H4 (cell line): ENCODE measurements around the gene PCBP3.

DNA sequence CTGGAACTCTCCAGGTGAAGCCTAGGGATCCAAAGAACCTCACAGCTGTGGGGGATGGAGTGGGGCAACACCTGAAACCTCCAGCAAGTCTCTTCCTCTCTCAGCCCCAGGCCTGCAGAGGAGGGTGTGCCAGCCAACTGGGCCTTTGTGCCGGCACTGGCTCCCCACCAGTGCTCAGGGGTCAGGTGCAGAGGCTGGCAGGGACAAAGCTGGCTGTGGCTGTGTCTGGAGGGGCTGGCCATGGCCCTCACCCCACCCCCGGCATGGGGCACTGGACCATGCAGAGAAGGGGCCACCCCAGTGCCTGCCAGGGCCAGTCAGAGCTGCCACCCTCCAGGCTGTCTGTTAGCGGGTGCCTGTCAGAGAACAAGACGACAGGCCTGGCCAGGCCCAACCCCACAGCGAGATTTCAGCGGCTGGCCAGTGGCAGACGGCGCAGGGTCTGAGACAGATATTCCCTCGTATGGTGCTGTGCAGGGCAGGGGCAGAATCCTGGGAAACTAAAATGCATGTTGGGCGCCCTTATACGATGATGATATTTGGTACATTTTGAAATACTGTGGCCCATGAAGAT, 3.9 kb downstream of the COL18A1 start:
- RAMPAGE, long total RNA = no peak

DNA sequence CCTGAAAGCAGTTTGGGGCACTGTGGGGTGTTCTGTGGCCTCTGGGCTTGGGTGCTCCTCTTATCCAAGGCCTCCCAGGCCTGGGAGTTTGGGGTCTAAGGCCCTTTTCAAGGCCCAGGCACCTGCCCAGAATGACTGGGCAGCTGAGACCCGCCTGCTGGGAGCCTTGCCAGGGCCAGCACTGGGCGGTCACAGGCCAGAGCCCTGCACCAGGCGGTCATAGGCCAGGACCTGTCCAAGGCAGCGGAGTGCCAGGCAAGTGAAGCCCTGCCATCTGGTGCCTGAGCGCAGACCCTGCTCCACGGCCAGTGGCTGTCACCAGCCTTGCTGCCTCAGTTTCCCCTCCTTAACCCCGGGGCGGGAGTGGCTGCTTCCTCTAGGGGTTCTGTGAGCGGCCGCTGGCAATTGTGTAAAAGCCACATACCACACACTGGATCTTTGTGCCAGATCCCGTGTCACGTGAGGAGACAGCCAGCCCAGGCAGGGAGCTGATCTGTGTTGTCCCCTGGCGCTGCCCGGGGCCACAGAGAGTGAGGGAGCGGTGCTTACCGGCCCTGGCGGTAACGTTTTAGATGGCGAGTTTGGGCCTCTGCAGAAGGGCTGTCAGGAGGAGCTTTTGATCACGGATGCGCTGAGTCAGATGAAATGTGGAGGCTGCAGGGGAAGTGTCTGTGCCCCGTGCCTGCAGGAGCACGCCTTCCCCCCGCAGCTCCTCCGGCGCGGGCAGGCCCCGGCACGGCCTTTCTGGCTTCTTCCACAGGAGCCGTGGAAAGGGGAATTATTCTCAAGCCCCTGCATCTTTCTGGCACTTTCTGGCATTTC, 4.6 kb downstream of the COL18A1 start:
- RAMPAGE, long total RNA = no peak

- RAMPAGE, long total RNA = no peak
Measured at GRCh38 chr21:45413245-45413897, 8.4 kb downstream of the COL18A1 start.

DNA sequence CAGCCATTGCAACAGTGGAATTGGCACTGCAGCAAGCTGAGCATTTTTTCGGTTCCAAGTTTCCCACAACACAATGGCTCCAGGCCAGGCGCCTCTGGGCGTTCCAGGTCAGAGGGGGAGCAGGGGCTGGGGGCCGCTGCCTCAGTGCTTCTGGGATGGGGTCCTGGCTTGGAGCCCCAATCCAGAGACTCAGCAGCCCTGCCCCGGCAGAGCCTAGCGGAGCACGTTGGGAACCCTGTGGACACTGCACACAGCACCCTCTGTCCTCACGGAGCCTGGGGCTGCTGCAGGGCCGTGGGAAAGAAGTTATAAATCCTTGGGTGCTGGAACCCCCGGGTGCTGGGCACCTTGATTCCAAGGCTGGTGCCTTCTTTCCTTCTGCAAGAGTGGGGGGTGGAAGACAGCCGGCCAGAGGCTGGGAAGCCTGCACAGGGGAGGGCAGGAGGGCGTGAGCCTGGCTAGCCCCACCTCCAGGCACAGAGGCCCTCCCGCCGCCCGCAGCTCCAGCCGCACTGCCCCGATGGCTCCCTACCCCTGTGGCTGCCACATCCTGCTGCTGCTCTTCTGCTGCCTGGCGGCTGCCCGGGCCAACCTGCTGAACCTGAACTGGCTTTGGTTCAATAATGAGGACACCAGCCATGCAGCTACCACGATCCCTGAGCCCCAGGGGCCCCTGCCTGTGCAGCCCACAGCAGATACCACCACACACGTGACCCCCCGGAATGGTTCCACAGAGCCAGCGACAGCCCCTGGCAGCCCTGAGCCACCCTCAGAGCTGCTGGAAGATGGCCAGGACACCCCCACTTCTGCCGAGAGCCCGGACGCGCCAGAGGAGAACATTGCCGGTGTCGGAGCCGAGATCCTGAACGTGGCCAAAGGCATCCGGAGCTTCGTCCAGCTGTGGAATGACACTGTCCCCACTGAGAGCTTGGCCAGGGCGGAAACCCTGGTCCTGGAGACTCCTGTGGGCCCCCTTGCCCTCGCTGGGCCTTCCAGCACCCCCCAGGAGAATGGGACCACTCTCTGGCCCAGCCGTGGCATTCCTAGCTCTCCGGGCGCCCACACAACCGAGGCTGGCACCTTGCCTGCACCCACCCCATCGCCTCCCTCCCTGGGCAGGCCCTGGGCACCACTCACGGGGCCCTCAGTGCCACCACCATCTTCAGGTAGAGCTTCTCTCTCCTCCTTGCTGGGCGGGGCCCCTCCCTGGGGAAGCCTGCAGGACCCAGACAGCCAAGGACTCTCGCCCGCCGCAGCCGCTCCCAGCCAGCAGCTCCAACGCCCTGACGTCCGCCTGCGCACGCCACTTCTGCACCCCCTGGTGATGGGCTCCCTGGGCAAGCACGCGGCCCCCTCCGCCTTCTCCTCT, 50.5 kb downstream of the COL18A1 start:
- RAMPAGE, long total RNA = no peak

DNA sequence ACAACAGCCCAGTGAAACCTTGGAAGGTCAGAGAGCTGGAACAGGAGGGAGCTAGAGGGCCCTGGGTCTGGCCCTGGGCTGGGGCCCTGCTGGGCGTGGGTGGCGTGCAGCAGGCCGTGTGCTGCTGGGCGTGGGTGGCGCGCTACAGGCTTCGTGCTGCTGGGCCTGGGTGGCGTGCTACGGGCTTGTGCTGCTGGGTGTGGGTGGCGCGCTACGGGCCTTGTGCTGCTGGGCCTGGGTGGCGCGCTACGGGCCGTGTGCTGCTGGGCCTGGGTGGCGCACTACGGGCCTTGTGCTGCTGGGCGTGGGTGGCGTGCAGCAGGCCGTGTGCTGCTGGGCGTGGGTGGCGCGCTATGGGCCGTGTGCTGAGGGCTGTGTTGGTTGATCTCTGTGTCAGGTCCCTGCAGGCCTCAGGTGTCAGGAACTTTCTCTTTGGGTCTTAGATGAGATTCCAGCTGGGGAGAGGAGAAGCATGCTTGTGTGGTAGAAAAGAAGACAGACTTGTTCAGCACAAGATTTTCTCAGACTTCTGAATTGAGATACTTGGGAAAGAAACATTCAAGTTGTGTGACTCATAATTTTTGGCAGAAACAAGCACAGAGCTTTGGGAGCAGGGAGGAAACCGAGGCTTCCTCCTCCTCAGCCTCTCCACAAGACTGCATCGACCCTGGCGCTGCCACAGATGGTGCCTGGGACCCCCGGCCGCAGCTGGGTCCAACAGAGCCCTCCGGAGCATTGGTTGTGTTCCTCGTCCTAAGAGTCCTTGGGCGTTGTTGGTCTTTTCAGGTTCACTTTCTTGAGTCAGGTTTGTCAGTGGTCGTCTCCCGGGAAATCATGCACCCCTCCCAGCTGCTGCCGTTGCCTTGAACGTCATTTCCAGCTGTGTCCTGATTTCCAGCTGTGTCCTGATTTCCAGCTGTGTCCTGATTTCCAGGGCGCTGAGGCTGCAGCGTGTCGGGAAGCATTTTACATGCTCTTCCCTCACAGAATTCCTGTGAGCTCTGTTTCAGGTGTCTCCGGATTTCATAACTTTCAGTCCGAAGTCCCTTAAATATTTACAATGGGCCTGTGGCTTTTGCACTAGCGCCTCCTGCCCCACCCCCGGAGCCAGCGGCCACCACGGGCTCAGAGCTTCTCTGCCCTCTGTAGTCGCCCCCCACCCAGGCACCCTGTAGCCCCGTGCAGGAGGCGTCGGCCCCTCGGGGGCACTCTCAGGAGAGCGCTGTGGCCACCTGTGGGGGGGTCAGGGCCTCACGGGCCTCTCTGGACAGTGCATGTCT, 66.3 kb downstream of the COL18A1 start:
- RAMPAGE, long total RNA = no peak

DNA sequence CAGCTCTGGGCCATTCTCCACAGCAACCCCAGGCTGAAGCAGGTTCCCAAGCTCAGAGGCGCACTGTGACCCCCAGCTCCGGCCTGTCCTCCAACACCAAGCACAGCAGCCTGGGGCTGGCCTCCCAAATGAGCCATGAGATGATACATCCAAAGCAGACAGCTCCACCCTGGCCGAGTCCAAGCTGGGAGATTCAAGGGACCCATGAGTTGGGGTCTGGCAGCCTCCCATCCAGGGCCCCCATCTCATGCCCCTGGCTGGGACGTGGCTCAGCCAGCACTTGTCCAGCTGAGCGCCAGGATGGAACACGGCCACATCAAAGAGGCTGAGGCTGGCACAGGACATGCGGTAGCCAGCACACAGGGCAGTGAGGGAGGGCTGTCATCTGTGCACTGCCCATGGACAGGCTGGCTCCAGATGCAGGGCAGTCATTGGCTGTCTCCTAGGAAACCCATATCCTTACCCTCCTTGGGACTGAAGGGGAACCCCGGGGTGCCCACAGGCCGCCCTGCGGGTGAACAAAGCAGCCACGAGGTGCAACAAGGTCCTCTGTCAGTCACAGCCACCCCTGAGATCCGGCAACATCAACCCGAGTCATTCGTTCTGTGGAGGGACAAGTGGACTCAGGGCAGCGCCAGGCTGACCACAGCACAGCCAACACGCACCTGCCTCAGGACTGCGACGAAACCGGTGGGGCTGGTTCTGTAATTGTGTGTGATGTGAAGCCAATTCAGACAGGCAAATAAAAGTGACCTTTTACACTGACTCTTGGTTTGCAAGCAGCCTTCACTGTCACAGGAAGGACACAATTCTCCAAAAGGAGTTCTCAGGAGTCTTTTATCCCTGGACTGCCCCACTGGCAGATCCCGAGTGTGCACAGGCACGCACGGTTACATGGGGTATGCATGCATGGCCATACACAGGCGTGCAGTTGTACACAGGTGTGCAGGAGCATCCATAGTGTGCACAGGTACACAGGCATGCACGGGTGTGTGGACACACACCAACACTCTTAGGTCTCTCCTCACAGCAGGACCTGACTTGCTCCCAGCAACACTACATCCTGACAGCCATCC, 28.9 kb downstream of the SLC19A1 start:
- RAMPAGE, long total RNA = no peak

DNA sequence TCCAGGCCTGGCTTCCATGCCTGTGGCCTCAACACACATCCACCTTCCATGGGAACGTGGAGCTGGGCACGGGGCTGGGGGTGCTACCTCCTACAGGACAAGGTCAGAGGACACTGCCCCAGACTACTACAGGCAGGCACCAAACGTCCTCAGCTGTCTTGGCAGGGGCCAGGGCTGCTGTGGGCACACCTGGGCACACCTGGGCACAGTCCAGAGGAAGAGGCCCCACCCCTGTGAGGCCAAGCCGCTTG, 9.1 kb downstream of the SLC19A1 start:
- RAMPAGE, long total RNA = no peak

DNA sequence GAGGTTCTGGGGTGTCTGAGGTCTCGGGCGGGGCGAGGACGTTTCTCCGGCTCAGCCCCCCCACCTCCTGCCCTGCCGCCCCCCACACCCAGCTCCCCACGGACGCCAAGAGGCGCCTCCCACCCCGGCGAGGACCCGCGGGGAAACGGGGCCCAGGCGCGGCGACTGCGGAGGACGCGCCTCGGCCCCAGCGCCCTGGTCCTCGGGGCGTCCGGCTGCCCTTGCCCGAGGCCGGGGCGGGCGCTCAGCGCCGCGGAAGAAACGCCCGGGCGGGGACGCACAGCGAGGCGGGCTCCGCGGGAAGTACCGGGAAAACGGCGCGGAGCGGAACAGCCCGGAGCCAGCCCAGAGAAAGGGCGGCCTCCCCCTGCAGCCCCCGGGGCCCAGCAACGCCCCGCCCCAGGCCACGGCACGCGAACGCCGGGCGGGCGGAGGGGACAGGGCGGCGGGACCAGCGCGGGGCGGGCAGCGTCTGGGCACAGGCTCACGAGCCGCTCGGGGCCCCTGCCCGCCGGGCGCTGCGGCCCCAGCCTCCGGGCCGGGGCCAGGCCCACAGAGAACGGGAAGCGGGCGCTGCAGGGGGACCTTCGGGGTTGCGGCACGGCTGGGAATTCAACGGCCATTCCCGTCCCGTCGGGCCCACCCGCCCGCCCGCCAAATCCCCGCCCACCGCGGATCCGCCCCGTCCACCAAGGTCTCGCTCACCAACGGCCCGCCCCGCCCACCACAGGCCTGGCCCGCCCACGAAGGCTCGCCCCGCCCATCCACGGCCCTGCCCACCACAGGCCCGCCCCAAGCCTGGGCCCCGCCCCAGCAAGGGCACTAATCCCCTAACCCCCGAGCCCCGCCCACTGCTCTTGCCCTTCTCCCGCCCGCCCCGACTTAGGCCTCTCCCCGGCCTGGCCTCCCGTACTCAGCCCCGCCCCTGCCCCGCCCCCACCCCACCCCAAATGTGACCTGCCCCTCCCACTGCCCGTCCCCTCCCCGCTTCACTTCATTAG, 899 bp upstream of the PCBP3 start:
- RAMPAGE, long total RNA = no peak

DNA sequence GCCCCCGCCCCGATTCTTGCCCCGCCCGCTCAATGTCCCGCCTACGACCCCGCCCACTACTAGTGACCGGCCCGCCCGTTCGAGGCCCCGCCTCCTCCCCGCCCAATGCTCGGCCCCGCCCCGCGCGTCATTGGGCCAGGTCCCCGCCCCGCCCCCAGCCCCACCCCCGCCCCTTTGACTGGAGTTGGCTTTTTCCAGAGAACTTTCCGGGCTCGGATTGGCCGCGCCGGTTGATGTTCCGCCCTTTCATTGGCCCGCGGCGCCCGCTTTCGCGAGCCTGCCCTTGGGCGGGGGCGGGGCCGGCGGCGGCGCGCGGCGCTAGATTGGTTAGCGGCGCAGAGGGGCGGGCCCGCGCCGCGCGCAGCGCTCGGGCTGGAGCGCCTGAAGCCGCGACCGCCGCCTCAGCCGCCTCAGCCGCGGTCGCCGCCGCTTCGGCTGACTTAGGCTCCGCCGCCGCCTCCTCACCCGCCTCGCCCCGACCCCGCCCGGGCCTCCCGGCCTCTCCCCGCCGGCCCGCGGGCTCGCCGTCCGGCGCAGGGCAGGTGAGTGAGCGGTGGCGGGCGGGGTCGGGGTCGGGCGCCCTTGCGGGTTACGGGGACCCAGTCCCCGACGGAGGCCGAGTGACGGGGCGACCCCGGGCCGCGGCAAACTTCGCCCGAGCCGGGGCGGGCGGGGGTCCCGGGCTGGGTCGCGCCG, at the start of gene PCBP3:
Gene PCBP3 (plus strand): TSS at position 399 of the 696 bp plus-strand sequence.
- RAMPAGE, long total RNA = no peak

DNA sequence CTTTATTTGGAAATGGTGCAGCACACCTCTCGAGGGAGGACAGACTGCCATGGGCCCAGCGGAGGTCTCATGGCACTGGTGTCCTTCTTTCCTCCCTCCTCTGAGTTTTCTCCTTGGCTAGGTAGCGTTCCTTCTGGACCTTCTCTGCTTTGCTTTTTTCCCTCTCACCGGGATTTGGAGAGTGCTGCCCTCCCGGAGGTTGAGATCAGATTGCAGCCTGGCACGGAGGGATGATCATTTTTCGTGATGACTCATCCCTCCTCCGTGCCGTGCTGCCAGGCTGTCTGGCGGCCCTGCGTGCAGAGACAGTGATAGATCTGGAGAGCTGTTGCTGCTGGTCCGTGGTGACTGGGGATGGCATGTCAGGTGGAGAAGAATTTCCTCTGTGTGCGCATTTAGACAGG, 104.2 kb downstream of the PCBP3 start:
- RAMPAGE, long total RNA = no peak

GRCh38 chr21:45875048-45875651, 106.4 kb upstream of the COL6A1 start:
- RAMPAGE, long total RNA = no peak

GRCh38 chr21:45917063-45917539, 64.5 kb upstream of the COL6A1 start:
- RAMPAGE, long total RNA = no peak

DNA sequence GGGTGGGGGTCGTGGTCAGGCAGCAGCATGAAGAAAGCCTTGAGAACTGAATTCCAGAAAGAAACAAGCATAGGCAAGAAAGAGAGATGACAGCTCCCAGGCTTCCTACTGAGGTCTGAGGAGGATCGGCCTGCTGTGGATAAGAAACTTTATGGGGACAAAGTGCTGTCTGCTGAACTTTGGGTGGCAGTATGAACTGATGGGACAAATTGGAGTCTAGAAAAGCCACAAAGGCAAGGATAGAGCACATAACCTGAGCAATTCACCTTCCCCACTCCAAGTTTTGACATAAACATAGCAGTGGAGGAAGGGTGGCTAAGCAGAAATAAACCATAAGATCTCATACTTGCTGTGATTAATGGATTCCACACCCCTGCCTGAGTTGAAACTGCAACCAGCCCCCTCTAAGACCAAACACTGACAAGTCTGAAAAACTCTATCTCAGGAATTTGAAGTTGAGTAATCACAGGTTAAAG, 43.7 kb downstream of the COL6A1 start:
- RAMPAGE, long total RNA = no peak

DNA sequence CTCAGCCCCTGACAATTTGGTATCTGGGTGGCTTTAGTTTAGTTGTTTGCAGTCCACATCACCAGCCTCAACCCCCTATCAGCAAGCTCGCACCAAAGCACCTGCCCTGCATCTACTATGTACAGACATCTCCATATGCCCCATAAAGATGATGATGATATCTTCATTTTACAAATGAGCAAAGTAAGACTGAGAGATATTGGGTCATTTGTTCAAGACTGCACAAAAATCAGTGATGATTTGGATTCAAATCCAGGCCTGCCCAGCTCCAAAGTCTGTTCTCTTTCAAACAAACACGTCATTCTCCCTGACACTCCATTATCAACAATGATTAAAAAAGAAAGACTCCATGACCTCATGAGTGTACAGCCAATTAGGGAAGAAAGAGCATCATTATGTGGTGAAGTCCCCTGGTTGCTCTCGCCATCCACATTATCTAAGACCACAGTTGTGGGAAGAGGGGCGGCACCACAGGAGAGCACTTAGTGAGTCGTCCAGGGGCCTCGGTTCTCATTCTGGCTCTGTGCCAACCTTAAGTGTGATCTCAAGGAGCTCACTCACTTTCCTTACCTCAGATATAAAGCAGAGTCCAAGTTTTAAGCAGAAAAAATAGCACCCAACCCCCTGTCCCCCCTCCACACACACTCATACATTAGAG, 47.5 kb downstream of the COL6A1 start:
- RAMPAGE, long total RNA = no peak

DNA sequence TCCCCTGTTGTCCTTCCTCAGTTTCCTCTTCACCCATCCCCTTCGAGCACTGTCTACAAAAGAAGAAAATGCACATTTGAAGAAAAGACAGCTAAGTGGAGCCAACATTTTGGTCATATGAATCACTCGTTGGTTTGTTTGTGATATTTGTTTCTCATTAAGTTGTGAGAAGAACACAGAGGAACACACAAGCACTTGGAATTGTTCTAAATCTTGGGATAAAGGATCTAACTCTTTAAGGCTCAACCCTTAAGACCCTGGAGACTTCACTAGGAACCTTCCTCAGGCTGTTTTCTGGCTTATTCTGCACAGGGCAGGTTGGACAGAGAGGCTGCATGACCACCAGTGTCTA, 35.4 kb upstream of the COL6A2 start:
- RAMPAGE, long total RNA = no peak

GRCh38 chr21:46092167-46093309, 5.4 kb upstream of the COL6A2 start:
- RAMPAGE, long total RNA = no peak

DNA sequence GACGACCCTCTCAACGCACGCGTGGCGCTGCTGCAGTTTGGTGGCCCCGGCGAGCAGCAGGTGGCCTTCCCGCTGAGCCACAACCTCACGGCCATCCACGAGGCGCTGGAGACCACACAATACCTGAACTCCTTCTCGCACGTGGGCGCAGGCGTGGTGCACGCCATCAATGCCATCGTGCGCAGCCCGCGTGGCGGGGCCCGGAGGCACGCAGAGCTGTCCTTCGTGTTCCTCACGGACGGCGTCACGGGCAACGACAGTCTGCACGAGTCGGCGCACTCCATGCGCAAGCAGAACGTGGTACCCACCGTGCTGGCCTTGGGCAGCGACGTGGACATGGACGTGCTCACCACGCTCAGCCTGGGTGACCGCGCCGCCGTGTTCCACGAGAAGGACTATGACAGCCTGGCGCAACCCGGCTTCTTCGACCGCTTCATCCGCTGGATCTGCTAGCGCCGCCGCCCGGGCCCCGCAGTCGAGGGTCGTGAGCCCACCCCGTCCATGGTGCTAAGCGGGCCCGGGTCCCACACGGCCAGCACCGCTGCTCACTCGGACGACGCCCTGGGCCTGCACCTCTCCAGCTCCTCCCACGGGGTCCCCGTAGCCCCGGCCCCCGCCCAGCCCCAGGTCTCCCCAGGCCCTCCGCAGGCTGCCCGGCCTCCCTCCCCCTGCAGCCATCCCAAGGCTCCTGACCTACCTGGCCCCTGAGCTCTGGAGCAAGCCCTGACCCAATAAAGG, 23.1 kb downstream of the FTCD start:
- RAMPAGE, long total RNA = no peak

GRCh38 chr21:46244707-46245097, 16.1 kb upstream of the LSS start:
- RAMPAGE, long total RNA = no peak

- RAMPAGE, long total RNA = no peak
Measured at GRCh38 chr21:46286803-46287105, 612 bp downstream of the YBEY start.

- RAMPAGE, long total RNA = no peak
Measured at GRCh38 chr21:46347719-46348674, 24.0 kb downstream of the PCNT start.